B cell (primary cell): ENCODE measurements around a stretch of chr2.

DNA sequence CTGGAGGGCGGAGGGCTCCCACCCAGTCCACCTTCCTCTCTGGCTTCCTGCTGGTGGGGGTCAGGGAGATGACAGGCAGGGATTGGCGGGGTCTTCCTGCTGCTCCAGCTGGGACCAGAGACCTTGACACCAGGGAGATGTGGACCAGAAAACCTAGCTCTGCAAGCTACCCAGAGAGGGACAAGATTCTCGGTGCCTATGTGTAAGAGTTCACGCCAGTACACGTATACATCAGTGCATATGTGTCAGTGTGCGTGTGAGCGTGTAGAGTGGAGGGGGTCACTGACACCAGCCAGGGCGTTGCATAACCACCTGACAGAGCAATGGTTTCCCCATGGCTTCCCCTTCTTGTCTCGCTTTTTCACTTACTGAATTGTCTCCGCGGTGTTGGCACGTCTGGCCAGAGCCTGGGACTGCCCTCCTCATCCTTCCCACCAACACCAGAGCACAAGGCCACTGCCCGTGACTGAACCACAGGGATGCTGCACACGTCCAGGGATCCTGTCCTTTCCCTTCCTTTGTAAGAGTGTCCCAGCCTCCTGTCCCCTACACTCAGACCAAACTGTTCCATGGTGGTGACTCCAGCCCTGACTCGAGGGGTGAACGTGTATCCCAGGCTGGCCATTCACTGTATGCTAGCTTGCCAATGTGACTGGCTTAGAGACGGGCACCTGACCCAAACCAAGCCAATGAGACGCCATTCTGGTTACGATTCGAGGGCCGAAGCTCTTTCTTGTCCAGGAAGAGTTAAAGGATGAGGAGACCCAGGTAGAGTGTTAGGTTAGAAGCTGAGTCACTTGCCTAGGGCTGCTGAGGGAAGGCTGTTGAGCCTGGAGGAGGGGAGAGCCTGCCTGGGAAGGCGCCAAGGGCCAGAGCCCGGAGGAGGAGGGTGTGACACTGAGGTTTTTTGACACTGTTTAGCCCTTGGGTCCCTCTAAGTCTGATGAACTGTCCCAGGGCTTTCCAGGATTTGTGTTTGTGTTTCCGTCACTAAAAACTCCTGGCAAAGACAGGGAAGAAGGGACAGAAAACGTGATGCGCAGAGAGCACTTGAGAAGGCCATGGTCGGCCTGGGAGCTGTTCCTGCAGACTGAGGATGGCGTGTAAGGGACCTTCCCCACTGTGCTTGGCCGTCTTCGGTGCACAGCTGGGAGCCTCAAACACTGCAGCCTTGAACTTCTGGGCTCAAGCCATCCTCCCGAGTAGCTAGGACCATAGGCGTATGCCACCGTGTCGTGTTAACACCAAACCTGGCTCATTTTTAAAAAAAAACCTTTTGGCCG lies 16.2 kb upstream of the SEMA4C start:
- PRO-cap: no peak
- CAGE, long polyA plus RNA: no peak

GRCh38 chr2:96962804-96963386 lies 23.5 kb downstream of the FAM178B start:
- PRO-cap: no peak
- CAGE, long polyA plus RNA: no peak

DNA sequence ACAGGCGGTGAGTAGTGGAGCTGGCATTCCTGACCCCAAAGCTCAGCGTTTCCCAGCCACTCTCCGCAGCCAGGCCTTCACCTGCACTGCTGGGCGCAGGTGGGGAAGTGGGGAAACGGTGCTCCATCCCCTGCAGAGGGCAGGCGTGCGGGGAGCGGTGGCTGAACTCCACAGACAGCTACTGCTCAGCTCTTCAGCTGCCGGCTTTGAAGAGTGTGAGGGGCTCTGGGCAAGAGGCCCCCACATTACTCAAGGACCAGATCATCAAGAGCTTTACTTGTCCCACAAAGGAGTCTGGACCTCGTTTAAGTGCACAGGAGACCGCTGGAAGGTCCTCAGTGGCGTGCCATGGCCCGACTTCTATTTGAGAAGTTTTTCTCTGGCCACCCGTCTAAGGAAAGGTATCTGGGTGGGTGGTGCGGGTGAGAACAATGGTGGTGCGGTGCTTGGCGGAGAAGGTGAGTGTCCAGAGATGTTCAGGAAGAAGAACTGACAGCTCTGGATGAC lies 666 bp upstream of the FAHD2B start:
- PRO-cap: no peak
- CAGE, long polyA plus RNA: no peak

DNA sequence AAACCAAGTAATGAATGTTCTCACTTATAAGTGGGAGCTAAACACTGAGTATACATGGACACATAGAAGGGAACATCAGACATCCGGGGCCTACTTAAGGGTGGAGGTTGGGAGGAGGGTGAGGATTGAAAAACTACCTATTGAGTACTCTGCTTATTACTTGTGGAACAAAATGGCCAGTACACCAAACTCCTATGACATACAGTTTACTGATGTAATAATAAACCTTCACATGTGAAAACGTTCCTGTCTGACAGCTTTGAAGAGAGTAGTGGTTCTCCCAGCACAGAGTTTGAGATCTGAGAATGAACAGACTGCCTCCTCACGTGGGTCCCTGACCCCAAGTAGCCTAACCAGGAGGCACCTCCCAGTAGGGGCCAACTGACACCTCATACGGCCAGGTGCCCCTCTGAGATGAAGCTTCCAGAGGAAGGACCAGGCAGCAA lies 8.6 kb upstream of the FAHD2B start:
- PRO-cap: no peak
- CAGE, long polyA plus RNA: no peak

- PRO-cap: no peak
- CAGE, long polyA plus RNA: no peak
Observed at GRCh38 chr2:97194668-97195123, 81.7 kb downstream of the ANKRD36 start.

DNA sequence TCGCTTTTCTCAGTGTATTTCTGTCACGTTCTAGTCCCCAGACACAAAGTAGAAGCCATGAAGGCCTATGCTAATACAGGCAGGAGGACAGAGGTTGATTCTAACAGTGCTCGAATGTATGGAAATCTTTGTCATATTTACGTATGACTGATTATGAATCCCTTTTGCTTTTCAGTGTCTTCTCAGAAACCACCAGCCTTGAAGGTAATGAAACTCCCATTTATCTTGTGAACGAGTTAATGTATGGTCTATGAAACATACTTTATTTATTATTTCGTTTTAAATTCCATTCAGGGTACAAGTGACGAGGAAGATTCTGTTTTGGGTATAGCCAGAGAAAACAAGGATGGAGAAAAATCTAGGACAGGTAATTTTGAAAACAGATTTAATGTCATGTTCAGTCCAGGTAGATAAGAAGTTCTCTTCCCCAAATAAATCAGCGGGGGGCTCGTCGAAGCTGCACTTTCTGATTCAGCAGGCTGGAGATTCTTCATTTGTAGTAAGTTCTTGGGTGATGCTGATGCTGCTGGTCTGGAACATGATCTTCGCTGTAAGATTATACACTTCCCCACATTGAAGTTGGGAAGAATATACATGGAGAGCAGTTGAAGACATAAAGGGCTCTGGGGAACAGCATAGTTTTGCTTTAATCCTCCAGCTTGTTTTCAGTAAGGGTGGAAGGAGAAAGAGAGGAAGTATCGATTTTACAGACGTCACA lies 89.2 kb downstream of the ANKRD36 start:
- PRO-cap: no peak
- CAGE, long polyA plus RNA: no peak

DNA sequence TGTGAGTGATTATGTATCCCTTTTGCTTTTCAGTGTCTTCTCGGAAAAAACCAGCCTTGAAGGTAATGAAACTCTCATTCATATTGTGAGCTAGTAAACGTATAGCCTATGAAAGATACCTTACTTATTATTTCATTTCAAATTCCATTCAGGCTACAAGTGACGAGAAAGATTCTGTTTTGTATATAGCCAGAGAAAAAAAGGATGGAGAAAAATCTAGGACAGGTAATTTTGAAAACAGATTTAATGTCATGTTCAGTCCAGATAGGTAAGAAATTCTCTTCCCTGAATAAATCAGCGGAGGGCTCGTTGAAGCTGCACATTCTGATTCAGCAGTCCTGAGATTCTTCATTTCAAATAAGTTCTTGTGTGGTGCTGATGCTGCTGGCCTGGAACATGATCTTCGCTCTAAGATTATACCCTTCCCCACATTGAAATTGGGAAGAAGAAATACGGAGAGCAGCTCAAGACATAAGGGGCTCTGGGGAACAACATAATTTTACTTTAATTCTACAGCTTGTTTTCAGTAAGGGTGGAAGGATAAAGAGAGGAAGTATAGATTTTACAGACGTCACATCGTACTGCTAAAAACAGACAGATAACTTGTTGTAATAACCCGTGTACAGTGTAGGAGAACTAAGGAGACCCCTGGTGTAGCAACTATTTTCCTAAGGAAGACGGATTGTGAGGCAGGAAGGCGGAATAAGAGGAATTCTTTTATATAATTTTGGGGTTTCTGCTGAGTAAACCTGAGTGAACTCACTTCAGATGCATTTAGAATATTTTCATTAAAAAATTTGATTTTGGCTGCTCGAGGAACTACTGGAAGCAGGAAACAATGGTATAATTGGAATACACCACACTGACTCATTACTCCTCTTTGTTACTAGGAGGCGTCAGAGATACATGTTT lies 97.0 kb downstream of the ANKRD36 start:
- PRO-cap: no peak
- CAGE, long polyA plus RNA: no peak

- PRO-cap: no peak
- CAGE, long polyA plus RNA: no peak
Observed at GRCh38 chr2:97547594-97547907, 42.1 kb downstream of the ANKRD36B start.

GRCh38 chr2:97651939-97652235 lies 6.0 kb downstream of the COX5B start:
- PRO-cap: no peak
- CAGE, long polyA plus RNA: no peak

GRCh38 chr2:97664172-97665056 lies 570 bp upstream of the ACTR1B start:
- PRO-cap: bidirectional peak, plus-strand start at chr2:97664236, minus-strand start at chr2:97664014; bidirectional peak, plus-strand start at chr2:97664598, minus-strand start at chr2:97664449
- CAGE, long polyA plus RNA: no peak

DNA sequence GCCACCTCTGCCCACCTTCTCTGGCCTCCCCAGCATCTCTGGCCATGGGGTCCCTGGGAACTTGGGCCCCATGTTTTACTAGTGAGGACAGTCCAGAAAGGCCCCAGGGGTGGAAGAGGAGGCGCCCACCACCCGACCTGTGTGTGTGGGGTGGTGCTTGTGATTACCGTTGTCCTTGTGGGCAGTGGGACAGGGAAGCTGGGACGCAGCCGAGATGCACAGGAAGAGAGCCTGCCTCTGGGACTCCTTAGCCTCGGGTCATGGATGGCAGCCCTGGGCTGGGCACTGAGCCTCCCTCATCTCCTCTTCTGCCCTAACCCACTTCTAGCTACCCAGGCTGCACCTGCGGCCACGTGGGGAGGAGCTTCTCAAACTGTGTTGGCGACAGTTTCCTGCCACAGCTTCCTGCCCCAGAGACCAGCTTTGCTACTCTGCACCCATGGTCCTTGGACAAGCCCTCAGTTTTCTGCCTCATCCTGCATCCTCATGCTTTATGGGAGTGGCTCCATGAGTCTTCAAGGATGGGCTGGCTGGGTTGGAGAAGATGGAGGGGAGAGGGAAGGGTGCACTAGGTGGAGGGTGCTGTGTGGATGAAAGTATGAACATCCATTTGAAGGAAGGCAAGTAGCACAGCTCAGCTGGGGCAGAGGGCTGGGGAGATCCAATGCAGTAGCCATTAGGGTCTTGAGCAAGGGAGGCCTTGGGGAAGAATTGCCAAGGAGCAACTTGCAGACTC lies 5.2 kb downstream of the ZAP70 start:
- PRO-cap: bidirectional peak, plus-strand start at position 613 of the sequence, minus-strand start at position 310 of the sequence
- CAGE, long polyA plus RNA: no peak

DNA sequence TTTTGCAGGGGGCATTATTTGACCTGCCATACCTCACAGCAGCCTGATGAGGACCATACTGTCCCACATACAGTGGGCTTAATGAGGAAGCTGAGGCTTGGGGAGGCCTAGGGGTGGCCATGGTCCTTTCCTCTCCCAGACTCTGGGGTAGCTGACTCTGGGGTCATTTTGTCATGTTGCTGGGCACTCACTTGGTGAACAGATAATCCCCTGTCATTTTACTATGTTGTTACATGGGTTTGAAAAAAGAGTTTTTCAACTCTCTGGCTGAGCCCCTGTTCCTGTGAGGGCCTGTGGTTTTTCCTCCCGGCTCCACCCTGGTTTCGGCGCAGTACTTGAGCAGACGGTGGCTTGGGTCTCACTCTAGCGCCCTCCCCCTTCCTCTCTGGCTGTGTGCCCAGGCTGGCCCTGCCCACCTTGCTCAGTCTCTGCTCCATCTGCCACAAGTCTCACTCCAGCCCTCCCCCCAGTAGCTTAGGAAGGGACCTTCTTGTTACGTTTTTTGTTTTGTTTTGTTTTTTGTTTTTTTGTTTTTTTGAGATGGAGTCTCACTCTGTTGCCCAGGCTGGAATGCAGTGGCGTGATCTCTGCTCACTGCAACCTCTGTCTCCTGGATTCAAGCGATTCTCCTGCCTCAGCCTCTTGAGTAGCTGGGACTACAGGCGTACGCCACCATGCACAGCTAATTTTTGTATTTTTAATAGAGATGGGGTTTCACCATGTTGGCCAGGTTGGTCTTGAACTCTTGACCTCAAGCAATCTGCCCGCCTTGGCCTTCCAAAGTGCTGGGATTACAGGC lies 21.1 kb downstream of the INPP4A start:
- PRO-cap: no peak
- CAGE, long polyA plus RNA: no peak

- PRO-cap: no peak
- CAGE, long polyA plus RNA: no peak
Observed at GRCh38 chr2:98546809-98547858, 61.2 kb downstream of the COA5 start.

GRCh38 chr2:98607570-98607984 lies 735 bp downstream of the COA5 start:
- PRO-cap: bidirectional peak, plus-strand start at chr2:98607693, minus-strand start at chr2:98607687
- CAGE, long polyA plus RNA: no peak

- PRO-cap: no peak
- CAGE, long polyA plus RNA: no peak
Observed at GRCh38 chr2:98794159-98794902, 63.4 kb upstream of the MGAT4A start.

DNA sequence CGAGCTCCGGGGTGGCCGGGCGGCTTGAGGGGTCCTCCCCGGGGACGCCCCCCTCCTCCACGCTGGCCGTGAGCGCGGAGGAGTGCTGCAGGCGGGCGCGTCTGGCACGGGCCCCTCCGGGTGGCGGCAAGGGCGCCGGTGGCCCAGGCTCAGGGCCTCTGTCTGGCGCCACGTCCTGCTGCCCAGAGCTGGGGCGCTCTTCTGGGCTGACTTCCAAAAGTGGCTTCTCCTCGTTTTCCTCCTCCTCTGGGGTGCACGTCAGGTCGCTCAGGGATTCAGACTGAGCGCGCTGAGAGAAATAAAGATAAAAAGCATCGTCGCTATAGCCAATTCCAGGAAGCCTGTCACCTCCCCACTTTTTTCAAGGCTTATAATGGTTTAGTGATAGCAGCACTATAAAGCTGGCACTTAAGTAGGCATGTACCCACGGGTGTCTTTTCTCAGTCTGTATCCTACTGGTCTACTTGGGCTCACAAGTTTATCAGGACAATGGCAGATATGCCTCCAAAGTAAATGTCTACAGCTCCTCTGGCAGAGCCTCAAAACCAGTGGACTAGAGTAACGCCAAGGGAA lies 92.4 kb upstream of the MGAT4A start:
- PRO-cap: no peak
- CAGE, long polyA plus RNA: no peak

- PRO-cap: no peak
- CAGE, long polyA plus RNA: no peak
Observed at GRCh38 chr2:98868450-98868826, 67.6 kb downstream of the CRACDL start.

GRCh38 chr2:99404064-99405213 lies 67.2 kb downstream of the EIF5B start:
- PRO-cap: no peak
- CAGE, long polyA plus RNA: no peak

- PRO-cap: bidirectional peak, plus-strand start at chr2:99489133, minus-strand start at chr2:99488849; bidirectional peak, plus-strand start at chr2:99489627, minus-strand start at chr2:99489566
- CAGE, long polyA plus RNA: no peak
Observed at GRCh38 chr2:99489023-99489856, 577 bp downstream of the REV1 start.

DNA sequence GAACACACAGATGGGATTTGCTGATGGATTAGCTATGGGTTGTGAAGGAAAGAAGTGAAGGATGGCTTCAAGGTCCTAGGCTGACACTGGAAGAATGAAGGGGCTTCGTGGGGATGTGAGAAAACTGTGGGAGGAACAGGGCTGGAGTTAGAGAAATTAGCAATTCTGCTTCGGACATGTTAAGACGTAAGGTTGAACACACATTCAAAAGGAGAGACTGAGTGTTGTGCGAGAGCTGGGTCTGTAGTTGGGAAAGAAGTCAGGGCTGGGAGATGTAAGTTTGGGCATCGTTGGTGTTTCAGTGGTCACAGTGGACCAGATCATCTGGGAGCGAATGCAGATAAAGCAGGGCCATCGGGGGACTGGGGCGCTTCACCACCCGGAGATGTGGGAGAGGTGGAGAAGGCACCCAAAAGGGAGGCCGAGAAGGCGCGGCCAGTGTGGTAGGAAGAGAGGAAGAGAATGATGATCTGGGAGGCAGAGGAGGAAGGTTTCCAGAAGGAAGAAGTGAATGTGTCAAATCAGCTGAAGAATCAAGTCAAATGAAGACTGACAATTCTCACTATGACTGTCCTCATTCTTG lies 6.4 kb downstream of the AFF3 start:
- PRO-cap: no peak
- CAGE, long polyA plus RNA: no peak